HCT116 (cell line): ENCODE measurements around a stretch of chr9.

DNA sequence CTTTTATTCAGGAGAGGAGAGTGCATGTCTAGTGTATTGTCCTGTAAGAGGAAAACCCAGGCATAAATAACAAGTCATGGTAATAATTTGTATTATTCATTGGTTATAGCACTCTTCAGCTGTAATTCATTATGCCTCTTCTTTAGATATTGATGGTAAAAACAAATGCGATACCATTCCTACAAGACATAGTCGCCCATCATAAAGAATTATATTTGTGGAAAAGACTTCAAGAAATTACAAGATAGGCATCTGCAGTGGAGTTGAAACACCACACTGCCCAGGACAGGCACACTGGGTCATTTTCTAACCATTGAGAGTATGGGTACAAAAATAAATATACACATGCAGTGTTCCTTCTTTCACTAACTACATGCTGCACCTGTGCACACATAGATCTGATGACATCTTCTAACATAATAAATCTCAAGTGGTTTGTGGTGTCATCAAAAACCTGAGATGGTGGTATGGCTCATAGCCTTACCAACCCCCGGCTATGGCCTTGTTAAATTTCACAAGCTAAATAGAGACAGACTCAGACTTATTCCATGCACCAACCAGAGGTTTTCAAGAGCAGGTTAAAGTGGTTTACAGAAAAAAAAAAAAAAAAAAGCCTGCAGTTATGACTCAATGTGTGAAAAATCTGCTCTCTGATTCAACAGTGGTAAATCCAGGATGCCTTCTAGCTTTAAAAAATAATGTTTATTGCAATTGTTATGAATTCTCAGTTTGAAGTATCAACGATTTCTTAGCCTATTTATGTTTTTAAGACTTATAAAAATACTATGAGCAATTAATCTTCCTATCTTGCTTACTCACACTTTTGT lies 12.4 kb upstream of the NFIB start:
- RRBS: no CpG with 5 or more reads among the region's 4 CpGs

GRCh38 chr9:14993824-14994341 lies 83.7 kb upstream of the FREM1 start:
- RRBS: no CpG with 5 or more reads among the region's 6 CpGs

DNA sequence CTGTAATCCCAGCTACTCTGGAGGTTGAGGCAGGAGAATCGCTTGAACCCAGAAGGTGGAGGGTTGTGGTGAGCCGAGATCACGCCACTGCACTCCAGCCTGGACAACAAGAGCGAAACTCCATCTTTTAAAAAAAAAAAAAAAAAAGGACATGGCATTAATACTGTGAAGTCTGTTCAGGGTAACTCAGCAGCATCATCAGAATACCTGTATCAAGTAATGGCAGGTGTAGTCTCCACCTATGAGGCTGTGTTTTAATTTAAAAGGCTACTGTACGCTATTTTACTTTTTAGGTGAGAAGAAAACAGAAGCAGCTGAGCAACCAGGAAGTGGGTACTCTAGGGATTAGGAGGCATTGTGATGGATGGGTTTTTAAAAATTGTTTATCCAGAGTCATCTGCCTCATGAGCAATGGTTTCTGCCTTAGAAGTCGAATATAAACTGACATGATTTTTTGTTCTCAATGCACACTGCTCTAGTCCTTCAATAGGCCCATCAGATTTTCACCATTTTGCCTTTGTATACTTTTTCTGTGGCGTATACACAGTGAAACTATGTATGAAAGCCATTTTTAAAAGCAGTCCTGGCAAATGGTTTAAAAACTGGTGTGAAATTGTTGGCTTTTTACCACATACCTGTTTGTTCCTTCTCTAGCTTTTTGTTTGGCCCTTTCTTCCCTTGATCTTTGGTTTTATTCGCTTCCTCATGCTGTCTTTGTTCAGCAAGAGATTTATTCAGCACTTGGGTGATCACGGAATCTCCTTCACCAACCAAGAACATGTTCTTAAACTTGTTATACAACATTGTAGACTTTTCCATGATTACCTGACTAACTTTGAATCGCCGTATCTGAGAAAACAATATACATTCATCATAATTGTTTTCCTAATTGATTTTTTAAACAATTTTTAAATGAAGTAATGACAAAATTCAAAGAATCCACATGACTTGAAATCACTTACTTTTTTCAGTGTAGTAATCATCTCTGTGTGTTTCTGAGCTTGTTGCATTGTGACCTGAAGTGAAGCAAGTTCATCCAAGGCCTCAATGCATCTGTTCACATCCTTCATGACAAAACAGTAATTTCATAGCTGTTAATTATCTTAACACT lies 42.4 kb downstream of the PSIP1 start:
- RRBS: no CpG with 5 or more reads among the region's 11 CpGs

DNA sequence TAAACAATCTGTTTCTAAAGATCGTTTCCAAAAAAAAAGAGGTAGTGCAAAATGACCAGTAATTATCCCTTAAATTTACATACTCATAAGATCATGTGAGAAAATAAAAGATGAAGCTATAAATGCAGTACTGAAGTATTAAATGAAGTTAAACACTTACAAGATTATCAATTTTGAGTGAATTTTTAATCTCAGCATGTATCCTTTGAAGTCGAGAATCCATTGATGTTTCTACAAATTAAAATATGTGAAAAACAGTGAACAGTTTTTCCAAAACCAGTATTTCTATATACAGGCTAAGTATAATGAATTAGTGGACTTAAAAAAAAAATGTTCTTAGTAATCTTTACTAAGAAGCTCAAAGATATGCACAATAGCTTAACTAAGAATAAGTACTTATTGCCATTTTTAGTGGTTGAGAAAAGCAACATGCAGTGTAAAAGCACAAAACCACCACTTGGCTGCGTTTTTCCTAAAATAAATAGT lies 41.6 kb downstream of the PSIP1 start:
- RRBS: no CpG with 5 or more reads among the region's 3 CpGs

- RRBS: no CpG with 5 or more reads among the region's 4 CpGs
Measured at GRCh38 chr9:15591202-15591735, 38.4 kb downstream of the CCDC171 start.

GRCh38 chr9:16100827-16101068 lies 547.9 kb downstream of the CCDC171 start:
- RRBS: no CpG with 5 or more reads among the region's 3 CpGs

DNA sequence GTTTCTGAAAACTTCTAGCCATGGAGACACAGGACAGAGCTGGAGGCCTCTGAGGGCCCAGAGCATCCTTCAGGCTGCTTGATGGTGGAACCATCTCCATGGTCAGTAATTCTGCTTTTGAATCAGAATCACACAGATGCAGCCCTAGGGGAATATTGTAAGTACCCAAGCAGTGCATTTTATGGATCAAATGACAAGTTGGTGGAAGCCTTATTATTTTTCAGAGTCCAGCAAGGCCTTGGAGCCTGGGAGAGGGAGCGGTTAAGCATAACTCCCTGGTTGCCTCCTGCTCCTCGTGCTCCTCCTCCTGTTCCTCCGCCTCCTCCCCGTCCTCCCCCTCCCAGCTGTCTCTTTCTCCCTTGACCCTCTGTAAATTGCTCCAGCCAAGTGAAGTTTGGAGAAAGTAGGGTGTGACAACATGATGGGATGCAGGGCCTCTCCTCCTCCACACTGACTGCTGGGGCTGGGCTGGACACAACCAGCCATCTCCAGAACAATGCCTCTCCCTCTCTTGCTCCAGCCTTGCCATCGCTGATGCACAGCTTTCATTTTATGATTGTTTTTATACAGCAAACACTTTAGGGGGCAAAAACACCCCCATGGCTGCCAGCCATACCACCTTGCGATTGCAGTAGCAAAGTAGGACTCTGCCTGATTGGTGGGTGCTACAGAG lies 586.9 kb downstream of the CCDC171 start:
- RRBS: no CpG with 5 or more reads among the region's 6 CpGs

DNA sequence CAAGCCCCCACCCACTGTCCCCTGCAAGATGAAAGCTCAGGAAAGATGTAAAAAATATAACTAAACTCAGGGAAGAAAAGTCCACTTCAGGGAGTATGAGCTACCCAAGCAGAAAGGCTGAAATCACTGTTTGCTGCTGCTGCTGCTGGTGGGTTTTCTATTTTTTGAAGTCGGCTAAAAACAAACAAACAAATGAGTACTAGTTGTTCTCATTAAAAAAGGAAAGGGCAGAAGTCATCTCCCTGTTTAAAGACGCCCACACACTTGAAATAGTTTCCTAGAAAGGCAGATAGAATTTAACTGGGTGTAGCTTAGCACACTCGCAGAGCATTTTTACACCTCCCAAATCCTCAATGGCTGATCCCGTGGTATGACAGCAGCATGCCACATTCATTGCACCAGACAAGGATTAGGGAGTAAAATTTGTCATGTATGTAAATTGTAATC lies 602.6 kb downstream of the BNC2 start:
- RRBS: no CpG with 5 or more reads among the region's 4 CpGs

DNA sequence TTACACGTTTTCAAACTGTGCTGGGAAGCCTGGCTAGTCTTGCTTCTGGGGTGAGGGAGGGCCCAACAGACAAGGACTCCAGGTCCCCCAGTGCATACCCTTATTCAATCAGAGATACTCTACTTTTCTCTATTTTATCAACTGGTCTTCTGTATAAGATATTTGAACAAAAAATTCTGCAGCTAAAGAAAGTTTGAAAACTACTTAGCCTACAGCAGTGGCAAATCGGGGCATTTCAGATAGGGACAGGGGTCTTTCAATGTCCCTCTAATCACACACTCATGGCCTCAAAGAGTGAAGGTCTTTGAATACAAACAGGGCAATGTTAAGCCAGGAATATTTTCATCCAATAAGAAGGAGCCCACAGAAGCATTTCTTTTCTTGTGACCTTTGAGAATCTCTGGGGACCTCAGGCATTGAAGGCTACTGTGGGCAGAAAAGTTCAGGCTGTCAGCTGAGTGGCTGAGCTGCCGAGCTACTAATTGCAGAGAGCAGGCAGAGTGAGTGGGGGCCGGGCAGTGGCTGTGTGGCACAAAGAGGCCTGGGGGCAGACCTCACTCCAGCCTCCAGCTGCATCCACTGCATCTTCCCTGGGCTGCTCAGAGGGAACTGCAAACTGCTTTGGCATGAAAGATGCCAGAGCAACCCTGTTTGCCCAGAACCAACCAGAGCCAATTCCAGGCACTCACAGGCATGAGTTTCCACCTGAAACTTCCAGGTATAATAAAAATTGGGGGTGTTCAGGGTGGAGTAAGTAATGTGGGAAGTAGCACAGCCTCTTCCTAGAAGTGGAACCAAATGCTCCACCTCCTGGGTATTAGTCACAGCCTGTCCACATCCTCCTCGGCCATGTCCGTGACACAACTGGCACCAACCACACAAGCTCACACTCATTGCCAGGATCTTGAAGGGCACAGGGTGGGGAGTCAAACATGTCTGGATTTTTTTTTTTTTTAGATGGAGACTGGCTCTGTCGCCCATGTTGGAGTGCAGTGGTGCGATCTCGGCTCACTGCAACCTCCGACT lies 549.1 kb downstream of the BNC2 start:
- RRBS: no CpG with 5 or more reads among the region's 10 CpGs

DNA sequence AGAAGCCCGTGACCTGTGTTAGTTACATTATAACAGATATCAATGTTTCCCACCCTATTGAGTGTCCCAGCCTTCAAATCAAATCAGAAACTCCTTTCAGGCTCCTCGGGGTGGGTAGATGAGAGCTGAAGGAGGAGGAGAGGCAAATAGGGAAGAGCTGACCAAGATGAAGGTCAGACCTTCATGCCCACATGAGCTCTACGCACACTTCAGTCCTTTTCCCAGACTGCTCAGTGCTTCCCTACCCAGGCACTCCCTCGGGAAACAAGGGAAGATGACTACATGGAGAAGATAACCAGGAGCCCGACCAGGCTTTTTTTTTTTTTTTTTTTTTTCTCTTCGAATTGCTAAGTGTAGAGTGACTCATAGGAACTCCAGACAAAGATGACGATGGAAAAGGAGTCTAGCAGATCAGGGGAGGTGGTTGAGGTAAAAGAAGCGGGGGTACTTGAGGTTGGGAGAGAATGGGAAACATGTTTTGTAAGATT lies 526.2 kb downstream of the BNC2 start:
- RRBS: no CpG with 5 or more reads among the region's 8 CpGs

GRCh38 chr9:16521899-16522498 lies 348.5 kb downstream of the BNC2 start:
- RRBS: no CpG with 5 or more reads among the region's 5 CpGs

DNA sequence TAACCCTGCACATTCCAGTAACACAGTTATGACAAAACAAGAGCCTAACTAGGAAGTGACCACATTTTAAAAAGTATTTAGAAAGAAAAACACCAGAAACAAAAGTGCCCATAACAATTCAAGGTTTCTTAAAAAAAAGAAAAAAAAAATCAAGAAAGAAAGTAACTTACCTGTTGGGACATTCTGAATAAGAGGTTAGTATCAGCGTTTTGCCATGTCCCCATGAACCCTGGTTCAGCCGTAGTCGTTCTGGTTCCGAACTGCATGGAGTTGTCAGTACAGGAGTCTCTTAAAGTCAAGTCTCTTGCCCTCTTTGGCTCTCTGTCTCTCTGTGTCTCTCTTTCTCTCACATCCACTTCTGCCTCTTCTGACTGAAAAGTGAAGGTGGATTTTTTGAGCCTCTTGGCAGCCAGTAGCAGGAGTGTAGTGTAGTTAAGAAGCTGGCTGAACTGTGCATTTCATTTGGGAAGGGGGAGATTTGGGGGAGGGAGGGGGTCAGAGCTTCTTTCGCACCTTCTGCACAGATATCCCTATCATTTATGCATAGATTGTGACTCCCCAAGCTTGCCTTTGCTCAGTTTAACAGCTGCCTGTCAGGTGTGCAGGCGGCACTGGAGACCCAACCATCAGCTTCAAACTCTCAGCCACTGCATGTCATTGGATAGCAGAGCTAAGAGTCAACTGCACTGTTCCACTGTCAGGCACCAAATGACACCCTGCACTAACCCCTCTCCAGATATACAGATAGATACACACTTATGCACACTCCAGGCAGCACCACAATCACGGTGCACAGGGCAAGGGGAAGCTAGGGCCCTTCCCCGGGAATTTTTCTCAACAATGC lies 142.6 kb downstream of the BNC2 start:
- RRBS: no CpG with 5 or more reads among the region's 8 CpGs

- RRBS: no CpG with 5 or more reads among the region's 30 CpGs
Measured at GRCh38 chr9:16828446-16829319, 41.8 kb downstream of the BNC2 start.

DNA sequence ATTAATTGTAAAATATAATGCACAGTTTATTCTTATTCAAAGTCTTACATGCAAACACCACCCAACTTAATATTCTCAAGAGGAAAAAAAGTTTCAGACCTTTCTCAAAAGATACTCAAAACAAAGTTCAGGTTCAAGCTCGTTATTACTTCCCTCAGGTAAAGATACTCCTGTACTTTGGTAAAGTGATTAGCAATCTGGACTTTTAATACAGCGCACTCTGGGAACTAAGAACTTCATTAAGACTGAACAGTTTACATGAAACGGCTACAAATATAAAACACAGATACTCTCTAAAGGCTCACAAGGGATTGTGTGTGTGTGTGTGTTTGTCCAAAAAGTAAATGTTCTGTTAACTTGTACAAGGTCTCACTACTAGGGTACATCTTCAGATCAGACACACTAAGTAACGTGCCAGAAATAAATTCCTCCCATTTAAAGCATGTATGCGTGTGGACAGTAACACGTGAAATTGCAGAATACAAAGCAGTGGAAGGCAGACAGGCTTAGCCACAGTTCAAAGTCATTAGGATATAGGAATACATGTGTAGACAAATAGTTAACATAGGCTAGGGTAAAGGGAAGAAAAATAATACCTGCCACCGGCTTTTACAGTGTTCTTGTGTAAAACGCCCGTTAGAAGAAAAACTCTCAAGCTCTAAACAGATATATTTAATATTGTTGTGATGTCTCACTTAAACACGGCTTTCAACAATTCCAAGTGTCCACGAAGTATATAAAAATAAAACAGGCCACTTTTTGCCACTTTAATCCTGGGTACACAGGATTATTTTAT lies 1.8 kb downstream of the BNC2 start:
- RRBS: no CpG with 5 or more reads among the region's 11 CpGs

DNA sequence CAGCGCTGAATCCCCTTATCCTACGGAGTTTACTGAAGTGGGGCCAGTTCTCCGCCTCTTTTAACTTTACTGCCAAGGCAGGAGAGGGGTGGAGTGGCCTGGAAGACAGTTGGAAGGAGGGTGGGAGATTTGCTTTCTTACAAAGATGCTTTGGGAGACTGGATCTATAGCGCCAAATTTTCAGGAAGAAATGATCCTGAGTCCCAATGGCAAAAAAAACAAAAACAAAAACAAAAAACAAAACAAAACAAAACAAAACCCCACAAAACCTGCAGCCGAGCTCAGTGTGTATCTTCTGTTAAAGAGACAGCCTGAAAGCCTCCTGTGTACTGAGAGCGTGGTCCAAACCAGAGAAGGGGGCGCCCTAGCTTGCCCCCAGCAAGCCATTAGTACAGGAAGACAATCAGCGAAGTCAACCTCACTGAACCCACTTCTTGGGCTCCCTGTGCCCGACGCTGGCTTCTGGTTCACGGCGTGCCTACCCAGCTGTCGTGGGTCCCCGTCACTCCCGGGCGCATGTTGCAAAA lies 326.7 kb downstream of the SH3GL2 start:
- RRBS: no CpG with 5 or more reads among the region's 16 CpGs

- RRBS: no CpG with 5 or more reads among the region's 6 CpGs
Measured at GRCh38 chr9:19119647-19120268, 7.5 kb downstream of the PLIN2 start.

- RRBS: no CpG with 5 or more reads among the region's 6 CpGs
Measured at GRCh38 chr9:19120708-19121239, 6.5 kb downstream of the PLIN2 start.

GRCh38 chr9:19147968-19148128 lies 20.6 kb upstream of the PLIN2 start:
- RRBS: no CpG with 5 or more reads among the region's 1 CpG

- RRBS: no CpG with 5 or more reads among the region's 2 CpGs
Measured at GRCh38 chr9:19155283-19156106, 28.2 kb upstream of the PLIN2 start.

DNA sequence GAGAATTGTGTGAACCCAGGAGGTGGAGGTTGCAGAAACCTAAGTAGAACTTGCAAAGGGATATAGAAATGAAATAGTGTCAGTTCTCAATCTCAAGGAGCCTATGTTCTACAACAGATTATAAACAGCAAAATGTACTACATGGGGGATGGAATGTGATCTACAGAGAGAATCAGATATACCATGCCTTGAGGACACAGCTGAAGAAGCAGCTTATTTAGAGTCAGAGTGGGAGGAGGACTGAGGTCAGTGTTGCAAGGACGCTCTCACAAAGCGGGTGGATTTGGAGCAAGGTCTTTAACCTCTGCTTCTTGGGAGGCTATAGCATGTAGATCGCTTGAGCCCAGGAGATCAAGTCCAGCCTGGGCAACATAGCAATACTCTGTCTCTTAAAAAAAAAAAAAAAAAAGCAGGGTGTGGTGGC lies 32.8 kb upstream of the PLIN2 start:
- RRBS: no CpG with 5 or more reads among the region's 3 CpGs